Jejunum (tissue), 1 donor: ENCODE data around the gene DDX3X.

GRCh38 chrX:40473927-40474771 is 106.6 kb upstream of the ATP6AP2 start:
- PRO-cap = no peak

DNA sequence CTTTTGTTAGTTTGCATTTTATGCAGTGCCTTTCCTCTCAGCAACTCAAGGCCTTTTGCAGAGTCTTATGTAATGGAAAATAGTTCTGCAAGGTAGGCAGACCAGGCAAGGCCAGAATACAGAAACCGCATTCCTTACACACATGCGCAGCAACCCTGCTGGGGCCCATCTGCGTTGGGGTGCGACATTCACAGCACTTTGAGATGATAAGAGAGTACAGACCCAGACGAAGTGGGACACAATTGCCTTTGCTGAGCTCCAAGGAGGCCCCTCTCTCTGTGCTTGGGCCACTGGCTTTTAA is 96.1 kb upstream of the ATP6AP2 start:
- PRO-cap = no peak

DNA sequence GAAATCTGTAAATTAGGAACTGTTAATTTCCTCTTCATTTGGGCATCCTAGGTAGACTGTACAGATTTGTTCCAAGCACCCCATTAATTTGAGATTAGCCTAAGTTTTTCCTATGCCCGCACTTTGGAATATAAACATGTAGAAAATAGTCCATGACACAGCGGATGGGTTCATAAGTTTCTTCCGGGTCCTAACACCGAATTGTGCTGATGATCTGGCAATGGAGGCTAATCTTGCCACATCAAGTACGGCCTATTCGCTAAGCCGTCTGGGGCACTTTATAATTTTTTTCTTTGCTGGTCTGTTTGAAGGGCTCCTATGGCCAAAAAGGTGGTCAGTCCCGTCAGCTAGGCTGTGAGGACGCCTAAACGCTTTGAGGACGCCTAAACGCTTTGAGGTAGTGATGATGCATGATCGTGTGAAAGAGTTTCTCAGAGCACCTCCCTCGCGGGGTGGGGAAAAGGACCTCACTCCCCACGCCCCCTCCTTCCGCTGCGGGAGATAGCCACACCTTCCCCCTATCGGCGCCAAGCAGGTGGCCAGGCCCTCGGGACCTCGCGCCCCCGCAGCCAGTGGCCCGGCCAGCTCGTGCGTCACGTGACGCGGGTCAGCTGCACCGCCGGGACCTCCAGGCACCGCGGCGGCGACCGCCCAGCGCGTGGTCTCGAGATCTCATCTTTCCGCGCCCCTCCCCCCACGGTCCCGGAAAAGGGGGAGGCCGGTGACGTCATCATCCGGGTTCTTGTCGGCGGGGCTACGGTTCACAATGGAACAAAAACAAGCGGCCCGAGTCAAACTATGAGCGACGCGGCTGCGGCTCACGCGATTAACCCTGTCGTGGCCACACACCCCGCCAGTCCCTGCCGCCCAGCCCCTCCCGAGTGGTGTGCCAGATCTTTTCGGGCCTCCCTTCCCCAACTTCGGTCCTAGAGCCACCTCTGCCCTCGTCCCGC is 909 bp upstream of the USP9X start:
- PRO-cap = bidirectional peak, plus-strand start at position 745 of the sequence, minus-strand start at position 433 of the sequence

GRCh38 chrX:41144140-41144983 is 59.1 kb downstream of the USP9X start:
- PRO-cap = no peak

DNA sequence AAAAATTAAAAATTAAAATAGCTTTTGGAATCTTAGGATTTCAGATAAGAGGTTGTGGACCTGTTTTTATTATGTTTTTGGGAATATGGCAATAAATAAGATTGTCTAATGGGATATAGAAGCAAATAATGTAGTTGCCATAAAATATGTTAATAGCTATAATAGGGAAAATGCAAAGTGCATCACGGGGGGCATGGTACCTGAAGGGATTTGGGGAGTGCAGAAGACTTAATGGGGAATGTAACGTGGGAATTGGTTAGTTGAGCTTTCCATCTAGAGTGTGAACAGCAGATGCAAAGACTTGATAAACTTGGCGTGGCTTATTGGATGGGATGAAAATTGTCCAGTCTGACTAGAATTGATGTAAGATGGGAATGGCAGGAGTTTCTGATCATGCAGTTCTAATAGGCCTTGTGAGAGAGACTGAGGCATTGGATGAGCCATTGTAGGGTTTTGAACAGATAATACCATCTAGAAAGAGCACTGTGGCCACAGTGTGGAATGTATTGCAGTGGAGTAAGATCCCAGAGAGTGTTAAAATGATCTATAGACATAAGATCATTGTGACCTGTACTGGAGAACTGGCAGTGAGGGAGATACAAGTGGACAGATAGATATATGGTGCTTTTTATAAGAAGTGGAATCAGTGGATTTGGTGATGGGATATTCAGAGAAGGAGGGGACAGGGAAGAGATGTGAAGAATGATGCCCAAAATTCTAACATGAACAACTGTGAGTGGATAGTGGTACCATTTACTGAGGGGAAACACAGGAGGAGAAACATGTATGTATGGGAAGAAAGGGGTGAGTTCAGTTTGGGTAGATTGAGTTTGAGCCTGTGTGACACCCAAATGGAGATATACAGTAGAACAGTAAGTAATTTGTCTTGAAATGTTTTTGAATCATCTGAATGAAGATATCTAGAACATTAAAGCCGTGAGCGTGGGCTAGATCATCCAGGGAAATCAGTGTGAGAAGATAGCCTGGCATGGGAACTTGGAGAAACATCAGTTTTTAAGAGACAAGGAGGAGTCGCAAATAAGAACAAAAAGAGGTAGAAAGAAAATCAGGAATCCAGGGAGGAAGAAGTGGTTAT is 112.3 kb upstream of the DDX3X start:
- PRO-cap = no peak

DNA sequence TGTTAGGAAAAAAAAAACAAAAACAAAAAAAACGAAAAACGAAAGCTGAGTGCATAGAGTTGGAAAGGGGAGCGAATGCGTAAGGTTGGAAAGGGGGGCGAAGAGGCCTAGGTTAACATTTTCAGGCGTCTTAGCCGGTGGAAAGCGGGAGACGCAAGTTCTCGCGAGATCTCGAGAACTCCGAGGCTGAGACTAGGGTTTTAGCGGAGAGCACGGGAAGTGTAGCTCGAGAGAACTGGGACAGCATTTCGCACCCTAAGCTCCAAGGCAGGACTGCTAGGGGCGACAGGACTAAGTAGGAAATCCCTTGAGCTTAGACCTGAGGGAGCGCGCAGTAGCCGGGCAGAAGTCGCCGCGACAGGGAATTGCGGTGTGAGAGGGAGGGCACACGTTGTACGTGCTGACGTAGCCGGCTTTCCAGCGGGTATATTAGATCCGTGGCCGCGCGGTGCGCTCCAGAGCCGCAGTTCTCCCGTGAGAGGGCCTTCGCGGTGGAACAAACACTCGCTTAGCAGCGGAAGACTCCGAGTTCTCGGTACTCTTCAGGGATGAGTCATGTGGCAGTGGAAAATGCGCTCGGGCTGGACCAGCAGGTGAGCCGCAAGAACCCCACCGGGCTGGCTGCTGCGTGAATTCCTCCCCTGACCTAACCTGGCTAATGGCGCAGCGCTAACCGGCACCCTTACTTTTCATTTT is at the start of gene DDX3X:
Gene DDX3X (plus strand): TSS at position 458 of the 696 bp plus-strand sequence.
- PRO-cap = bidirectional peak, plus-strand start at position 208 of the sequence, minus-strand start at position 102 of the sequence; bidirectional peak, plus-strand start at position 458 of the sequence, minus-strand start at position 367 of the sequence

DNA sequence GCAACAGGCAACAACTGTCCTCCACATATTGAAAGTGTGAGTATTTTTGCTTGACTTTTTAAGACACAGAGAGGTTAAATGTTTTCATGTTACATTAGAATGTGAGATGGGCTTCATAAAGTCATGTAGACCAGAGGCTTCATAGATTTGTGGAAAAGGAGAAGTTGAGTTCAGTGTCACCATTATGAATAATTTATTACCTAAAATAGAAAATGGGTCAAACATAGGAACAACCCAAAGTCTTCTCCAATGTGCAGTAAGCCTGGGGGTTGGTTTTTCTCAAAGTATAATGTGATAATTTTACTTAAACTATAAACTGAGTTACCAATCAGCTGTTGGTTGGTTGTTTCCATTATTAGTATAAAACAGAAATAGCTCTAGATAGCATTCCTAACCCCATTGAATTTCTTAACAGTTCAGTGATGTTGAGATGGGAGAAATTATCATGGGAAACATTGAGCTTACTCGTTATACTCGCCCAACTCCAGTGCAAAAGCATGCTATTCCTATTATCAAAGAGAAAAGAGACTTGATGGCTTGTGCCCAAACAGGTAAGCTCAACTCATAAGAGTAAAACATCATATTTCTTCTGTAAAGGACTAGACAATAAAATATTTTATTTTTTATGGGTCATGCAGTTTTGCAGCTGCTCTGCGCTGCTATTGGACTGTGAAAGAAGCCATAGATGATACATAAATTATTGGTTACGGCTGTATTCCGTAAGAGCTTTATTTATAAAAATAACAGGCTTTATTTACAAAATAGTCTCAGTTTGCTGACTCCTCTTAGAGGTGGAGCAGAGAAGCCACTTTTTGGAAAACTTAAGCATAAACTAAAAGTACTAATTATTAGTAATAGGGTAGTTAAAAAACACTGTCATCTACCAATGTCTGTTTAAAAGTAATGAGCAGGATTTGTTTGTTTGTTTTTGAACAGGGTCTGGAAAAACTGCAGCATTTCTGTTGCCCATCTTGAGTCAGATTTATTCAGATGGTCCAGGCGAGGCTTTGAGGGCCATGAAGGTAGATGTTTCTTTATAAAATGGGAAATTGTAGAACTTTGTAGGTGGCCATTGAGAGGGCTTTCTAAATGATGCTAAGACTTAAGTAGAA is 9.2 kb downstream of the DDX3X start:
- PRO-cap = no peak

- PRO-cap = no peak
Observed at GRCh38 chrX:41391588-41392055, 55.5 kb upstream of the NYX start.

DNA sequence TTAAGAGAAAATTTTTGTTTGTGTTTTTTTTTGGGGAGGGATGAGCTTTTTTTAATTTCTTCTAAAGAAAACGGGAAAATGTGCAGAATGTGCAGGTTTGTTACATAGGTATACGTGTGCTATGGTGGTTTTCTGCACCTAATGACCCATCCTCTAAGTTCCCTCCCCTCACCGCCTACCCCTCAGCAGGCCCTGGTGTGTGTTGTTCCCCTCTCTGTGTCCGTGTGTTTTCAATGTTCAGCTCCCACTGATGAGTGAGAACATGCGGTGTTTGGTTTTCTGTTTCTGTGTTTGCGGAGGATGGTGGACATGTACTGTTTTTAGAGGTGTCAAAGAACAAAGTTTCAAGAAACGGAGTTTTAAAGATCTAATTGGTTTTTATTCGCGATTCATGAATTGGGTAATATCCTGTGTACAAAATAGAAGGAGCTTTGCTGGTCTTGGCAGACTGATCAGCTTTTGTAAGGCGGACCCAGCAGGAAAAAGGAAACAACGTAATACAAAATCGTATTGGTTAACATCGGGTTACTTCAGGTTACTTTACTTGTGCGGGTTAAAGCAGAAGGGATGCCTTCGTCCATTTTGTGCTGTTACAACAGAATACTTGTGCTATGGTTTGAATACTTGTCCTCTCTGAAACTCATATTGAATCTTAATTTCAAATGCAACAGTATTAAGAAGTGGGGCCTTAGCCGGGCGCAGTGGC is 11.6 kb upstream of the NYX start:
- PRO-cap = no peak

- PRO-cap = no peak
Observed at GRCh38 chrX:41475057-41475634, 28.0 kb downstream of the NYX start.

DNA sequence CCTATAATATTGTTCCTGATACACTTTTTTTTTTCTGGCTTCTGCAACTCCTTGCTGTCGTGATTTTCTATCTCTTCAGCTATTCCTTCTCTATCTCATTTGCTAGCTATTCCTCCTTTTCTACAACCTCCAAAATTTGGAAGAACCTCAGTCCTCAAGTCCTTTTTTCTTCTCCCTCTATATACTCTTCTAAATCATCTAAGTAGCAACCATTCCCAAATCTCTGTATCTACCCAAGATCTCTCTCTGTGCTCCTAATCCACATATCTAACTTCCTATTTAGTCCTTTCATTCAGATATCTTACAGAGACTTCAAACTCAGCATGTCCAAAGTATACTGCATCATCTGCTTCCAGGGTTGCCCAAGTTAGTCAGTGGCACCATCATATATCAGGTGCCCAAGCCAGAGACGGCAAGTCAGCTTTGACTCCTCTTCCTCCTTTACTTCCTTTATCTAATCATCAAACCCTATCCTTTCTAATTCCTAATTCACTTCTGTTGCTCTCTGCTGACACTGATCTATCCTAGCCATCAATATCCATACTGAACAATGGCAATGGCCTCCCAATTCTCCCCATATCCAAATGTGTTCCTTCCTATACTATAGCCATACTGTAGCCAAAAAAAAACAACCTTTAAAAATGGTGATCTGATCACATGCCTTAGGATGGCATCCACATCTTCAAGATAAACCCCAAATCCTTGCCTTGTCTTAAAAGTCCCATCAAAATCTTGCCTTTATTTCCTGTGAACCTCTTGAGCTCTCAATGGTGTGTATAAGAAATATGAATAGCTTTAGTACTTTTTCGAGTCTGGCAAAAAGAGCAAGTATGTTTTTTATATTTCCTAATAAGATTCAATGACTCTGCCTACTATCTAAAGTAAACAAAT is 40.5 kb downstream of the GPR82 start:
- PRO-cap = no peak

GRCh38 chrX:42531490-42531827 is 246.5 kb downstream of the PPP1R2C start:
- PRO-cap = no peak

- PRO-cap = no peak
Observed at GRCh38 chrX:42739700-42740059, 38.3 kb downstream of the PPP1R2C start.

DNA sequence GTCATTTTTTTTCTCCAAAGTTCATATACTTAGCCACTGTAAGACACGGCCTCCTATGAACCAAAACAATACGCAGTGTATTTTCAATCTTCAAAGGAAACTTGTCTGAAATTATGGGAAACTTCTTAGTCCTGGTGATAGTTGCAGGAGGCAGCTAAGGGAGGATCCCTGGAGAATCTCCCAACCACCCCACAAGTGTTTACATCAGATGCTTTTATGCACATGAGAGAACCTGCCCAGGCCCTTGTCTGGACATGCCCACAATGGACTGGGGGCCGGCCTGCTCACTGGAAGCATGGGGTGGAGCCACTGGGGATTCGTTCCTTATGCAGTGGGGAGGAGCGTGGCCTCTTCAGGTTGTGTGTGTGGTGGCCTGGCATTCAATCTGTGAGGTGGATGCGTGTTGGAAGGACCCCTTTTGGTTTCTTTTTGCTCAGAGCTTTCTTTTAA is 398.7 kb upstream of the PPP1R2C start:
- PRO-cap = no peak

DNA sequence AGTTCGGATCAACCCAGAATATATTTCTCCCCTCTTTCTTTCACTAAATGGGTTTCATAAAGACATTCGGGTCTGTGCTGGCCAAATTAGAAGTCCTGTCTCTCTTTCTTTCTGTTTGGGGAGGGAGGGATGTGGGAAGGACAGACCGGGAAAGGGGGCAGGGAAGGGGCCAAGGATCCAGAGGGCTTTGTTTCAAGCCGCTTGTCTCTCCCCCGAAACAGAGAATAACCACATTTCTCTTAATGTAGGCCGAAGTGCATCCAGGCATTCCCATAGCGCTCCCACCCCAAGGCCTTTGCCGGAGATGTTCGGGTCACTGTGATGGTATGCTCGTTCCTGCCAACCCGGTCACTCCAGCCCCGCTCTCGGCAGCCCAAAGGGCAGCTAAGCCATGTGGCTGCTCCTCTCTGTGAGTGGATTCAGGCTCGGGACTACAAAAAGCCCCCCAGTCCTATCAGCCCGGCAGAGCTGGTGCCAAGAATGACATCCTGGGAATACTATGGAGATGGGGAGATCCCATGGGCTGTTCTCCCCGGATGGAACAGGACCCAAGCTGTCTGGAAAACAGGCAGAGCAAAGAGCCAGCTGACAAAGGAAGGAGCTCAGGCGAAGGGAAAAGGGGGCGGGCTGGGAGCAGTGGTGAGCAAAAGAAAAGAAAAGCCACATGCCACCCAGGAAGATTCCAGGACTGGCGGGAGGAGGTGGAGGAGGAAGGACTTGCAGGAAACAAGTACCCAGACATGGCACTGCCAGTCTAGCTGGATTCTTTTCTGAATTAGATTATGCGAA is 3.8 kb downstream of the NDP start:
- PRO-cap = no peak

DNA sequence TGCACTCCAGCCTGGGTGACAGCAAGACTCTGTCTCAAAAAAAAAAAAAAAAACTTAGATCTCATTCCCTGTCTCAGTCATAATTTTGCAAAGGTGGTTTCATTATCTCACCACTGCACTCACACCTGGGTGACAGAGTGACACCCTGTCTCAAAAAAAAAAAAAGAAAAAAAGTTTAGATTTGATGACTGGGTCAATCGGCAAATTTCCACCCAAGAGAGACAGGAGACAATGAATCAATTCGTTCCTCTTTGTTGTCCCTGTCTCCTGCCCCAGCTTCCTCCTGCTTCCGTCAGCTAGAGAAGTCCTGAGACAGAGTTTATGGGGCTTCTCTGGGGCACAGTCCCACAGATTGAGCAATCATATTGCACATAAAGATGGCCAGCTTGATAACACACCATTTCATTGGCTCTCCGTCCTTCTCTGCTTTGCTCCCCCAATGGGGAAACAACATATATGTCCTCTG is 78.3 kb upstream of the FUNDC1 start:
- PRO-cap = no peak

DNA sequence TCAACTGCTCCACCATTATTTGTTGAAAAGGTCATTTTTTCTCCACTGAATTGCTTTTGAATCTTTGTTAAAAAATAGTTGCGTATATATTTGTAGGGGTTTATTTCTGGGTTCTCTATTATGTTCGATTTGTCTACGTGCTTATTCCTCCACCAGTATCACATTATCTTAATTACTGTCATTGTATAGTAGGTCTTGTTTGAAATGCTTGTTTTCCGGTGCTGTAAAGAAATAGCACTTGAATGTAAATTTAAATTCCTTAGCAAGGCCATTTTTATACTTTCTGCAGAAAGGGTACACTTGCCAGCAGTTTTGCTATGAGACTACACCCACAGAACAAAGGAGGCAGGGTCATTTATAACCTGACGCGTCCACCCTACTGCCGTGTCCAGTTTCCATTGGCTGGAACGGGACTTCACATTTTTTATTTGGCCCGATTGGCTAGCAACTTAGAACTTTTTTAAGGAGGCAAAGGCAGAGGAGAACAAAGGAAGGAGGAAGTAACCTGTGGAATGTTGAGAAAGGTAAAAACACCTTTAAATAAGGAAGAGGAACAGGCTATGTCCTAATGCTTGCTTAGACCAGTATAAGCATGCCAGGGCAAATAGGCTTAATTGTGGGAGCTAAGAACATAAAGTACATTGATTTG is 18.5 kb downstream of the KDM6A start:
- PRO-cap = no peak

DNA sequence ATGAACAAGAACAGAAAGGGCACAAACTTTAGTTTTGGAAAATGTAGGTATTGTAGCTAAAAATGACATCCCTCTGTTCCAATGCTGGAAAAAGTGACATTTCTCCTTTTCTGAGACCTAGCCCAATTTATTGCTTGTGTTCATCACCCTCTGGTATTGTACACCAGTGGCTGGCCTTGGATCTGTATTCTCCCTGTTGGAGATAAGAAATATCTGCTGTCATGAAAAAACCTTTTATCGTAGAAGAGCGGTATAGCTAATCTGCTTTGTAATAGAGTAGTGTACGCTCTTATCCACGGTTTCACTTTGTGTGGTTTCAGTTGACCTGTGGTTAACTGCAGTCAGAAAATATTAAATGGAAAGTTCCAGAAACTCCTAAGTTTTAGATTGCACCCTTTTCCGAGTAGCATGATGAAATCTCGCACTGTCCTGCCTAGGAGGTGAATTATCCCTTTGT is 42.3 kb downstream of the KDM6A start:
- PRO-cap = no peak

DNA sequence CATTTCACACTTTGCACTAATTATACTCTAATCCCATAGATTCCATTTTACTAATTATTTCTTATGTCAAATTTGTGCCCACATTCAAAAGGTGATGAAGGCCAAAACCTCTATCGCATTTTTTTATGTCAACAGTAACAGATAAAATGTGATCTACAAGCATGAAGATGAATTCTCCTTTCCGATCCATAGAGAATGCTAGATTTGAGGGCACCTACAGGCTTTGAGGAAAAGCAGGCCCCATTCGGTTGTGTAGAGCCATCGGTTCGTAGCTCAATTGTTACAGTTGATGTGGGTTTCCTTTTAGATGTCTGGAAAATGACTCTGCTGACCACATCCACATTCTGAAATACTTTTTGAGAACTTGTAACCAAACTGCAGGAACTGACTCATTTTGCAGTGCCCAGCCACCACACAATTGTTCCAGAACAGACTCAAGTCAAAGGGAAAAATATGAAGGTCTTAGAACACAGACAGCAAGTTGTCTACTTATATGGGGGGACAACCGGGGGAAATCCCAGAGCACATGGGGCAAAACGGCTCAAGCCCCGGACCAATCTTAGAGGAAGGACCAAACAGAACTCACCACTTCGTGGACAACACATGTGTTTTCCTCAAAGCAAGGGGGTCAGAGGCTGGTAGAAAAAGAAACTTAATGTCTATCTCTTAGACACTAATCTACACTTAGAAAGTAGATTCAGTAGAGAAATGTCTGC is 557.6 kb upstream of the DIPK2B start:
- PRO-cap = unidirectional peak, plus-strand start at position 442 of the sequence

DNA sequence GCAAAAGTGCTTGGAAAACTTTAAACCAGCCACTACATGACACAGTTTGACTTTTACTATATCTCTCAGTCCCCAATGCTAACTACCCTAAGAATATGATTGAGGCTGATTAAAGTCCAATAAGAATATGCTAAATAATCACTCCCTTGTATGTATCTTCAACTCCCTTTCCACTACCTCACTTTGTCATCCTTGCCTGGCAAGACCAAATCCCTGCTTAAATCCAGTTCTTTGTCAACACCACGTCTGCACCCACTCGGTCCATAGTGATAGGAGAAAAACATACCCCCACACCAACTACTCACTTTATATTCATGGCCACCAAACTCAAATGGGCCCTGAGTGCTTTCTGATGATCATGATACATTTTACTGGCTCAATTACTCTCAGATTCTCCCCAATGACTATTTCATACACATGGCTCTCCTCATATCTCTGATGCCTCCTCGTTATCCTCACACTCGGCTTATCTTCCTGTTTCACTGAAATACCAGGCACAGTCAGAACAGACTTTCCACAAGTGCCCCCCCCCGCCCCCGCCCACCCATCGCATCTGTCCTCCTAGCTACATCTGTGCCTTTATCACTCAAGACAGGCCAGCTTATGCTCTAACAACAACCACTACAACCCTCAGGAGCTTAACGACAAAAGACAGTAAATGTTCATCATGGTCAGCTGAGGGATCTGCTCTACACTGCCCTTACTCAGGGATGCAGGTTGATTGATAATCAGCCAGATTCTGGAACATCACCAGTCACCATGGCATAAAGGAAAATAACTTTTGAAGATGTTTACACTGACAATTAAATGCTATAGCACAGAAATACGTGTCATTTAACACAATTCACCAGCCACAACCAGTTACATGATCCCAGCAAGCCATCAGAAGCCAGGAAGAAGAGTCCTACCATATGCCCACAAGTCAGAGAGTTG is 610.6 kb upstream of the DIPK2B start:
- PRO-cap = no peak